Trachea (tissue), 1 donor: Measurements from ENCODE around the gene CDCA7.

DNA sequence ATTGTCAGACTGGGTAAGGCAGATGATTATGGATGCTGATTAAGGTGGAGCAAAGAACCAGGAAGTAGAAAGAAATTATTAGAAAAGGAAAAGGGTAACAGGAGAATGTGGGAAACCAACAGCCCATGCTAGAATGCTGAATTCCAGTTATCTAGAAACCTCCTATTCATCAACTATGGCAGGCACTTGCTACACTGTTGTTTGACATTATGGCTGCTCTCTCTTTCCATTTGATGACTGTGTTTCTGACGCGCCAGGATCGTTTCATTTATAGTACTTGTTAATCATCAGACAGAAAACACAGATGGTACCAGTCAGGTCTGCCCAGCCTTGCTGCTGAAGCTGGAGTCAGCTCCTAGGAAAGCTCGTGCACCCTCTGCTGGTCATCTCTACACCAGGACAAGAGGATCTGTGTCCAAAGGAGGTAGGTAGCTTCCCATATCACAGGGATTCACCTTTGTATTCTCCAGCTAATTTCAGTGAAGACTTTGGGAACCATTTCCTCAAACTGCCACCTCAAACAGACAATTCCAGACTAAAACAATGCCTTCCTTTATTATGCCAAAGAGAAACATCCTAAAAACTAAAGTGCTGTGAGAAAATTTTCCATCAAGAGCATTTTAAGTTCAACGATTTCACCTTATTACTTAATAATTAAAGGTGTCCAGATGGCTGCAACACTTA, 17.8 kb downstream of the METTL8 start:
- PRO-cap: bidirectional peak, plus-strand start at position 296 of the sequence, minus-strand start at position 239 of the sequence

GRCh38 chr2:171522799-171523277, 564 bp downstream of the CYBRD1 start:
- PRO-cap: unidirectional peak, plus-strand start at chr2:171523235

GRCh38 chr2:171554405-171554829, 32.1 kb downstream of the CYBRD1 start:
- PRO-cap: no peak

- PRO-cap: no peak
These were observed 13.8 kb downstream of the DYNC1I2 start for GRCh38 chr2:171700897-171701556.

GRCh38 chr2:172084185-172085189, 820 bp upstream of the DLX1 start:
- PRO-cap: no peak

DNA sequence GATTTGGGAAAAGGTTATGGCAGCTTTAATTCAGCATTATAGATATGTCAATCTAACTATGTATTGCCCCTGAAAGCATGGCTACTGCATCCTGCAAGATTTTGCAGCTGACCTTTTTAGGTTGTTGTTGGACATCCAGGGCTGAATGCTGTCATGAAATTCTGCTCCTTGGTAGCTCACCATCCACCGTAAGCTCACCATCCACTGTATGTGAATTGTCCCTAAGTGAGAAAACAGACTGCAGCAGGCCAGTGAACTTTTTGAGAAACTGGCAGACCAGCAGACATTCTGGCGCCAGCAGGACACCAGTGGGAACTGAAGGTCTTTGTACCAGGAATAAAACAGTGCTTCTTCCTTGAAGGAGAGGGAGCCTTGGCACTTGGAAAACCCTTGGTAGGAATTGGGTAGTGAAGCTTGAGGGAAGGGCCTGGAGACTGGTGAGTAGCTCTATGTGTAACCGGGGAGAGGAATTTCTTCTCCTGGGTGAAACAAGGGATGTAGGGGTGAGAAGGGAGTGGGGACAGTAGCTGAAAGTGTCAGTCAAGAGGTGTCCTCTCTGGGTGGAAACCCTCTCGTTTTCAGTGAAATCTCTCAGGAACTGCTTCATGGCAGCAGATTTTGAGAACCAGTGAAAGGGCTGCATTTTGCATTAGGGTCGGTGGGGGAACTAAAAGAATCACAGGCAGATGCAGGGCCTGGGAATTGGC, 131.3 kb upstream of the DLX2 start:
- PRO-cap: no peak

GRCh38 chr2:172490754-172491542, 63.6 kb downstream of the ITGA6 start:
- PRO-cap: no peak

DNA sequence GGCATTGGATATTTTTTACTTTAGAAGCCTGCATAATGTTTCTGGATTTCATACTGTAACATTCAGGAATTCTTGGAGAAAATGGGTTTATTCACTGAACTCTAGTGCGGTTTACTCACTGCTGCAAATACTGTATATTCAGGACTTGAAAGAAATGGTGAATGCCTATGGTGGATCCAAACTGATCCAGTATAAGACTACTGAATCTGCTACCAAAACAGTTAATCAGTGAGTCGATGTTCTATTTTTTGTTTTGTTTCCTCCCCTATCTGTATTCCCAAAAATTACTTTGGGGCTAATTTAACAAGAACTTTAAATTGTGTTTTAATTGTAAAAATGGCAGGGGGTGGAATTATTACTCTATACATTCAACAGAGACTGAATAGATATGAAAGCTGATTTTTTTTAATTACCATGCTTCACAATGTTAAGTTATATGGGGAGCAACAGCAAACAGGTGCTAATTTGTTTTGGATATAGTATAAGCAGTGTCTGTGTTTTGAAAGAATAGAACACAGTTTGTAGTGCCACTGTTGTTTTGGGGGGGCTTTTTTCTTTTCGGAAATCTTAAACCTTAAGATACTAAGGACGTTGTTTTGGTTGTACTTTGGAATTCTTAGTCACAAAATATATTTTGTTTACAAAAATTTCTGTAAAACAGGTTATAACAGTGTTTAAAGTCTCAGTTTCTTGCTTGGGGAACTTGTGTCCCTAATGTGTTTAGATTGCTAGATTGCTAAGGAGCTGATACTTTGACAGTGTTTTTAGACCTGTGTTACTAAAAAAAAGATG, 50.5 kb upstream of the PDK1 start:
- PRO-cap: no peak

GRCh38 chr2:172859563-172860480, 124.2 kb downstream of the RAPGEF4 start:
- PRO-cap: no peak

GRCh38 chr2:172927490-172928531, 147.8 kb upstream of the MAP3K20 start:
- PRO-cap: bidirectional peak, plus-strand start at chr2:172928154, minus-strand start at chr2:172928096

- PRO-cap: no peak
These were observed 73.7 kb upstream of the MAP3K20 start for GRCh38 chr2:173001850-173002515.

DNA sequence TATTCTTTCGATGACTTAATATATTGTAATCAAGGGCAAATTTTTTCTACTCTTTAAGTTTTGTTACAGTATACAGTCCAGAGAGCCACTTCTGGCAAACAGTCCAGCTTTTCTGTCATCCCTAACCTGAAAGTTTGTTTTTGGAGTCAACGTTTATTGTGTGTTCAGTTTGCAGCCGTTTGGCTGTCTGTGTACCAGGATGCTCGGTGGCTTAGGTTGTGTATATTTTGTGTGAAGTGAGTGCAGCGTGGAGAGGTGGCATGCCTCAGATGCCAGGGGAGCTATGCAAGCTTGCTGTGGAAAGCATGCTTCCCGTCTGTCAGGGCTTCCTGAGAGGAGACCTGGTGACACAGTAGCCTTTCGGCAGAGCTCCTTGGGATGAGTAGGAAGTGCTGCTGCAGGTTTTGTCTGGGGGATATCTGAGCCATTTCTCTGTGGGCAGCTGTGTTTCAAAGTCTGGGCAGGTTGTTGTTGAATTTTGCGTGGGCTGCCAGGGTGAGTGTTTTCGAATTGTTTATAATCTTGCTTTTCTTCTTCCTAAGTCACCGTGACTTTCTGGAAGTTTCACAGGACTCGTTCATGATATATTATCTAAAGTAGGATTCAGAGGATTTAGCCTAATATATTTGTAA, 14.8 kb downstream of the MAP3K20 start:
- PRO-cap: unidirectional peak, plus-strand start at position 366 of the sequence

DNA sequence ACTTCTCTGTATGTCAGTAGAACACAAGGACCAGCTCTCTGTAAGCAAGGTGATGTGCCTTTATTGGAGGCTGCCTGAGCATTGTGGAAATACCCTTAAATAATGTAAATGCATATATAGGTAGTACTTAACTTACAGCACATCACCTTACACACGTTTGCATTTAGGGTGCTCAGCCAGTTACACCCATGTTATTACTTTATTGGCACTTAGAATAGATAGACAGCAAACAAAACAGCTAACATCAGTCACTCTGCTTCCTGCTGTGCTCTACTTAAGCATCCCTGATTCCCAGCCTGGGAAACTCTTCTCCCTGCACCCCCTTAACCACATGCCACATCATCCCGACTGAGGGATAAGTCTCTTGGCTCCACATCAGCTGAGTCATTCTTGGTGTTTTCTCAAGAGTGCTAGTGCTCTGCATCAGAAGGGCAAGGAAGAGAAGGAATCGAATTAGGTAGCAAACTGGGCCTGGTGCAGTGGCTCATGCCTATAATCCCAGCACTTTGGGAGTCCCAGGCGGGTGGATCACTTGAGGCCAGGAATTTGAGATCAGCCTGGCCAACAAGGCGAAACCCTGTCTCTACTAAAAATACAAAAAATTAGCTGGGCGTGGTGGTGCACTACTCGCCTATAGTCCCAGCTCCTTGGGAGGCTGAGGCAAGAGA, 108.6 kb downstream of the MAP3K20 start:
- PRO-cap: no peak

DNA sequence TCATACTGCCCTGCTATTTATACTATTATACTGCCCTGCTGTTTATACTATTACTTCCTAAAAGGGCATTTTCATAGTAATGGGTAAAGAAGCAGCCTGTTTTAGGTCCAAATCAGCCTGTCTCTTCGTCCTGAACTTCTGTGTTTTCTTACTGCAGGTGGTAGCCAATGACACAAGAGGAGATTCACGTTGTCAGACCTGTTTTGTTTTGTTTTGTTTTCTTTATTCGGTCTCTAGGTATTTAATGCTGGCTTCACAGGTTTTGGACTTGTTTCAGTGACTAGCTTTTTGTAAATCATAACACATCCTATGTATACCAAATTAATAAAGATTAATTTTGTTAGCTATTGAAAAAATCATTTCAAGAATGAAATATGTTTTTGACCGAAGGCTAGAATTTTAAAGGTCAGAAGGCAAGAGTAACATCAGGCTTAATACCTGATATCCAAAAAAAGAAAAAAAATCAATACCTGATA, 116.5 kb downstream of the MAP3K20 start:
- PRO-cap: unidirectional peak, minus-strand start at position 136 of the sequence

- PRO-cap: no peak
These were observed at the start of gene CDCA7 for GRCh38 chr2:173354209-173355285. Gene CDCA7 (plus strand): TSS chr2:173354872.

DNA sequence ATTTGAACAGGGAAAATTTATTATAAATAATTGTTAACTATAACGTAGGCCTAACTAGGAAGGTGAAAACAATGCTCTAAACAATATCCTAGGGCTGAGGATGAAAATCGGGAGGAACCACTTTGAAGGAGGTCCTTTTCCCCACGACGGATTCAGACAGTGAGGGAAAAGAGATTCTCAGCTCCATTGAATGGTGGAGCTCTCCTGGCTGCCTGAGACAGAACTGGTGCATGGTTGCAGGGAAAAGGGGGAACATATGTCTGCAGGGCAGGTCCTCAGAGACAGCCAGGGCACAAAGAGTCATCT, 94.1 kb downstream of the CDCA7 start:
- PRO-cap: no peak

DNA sequence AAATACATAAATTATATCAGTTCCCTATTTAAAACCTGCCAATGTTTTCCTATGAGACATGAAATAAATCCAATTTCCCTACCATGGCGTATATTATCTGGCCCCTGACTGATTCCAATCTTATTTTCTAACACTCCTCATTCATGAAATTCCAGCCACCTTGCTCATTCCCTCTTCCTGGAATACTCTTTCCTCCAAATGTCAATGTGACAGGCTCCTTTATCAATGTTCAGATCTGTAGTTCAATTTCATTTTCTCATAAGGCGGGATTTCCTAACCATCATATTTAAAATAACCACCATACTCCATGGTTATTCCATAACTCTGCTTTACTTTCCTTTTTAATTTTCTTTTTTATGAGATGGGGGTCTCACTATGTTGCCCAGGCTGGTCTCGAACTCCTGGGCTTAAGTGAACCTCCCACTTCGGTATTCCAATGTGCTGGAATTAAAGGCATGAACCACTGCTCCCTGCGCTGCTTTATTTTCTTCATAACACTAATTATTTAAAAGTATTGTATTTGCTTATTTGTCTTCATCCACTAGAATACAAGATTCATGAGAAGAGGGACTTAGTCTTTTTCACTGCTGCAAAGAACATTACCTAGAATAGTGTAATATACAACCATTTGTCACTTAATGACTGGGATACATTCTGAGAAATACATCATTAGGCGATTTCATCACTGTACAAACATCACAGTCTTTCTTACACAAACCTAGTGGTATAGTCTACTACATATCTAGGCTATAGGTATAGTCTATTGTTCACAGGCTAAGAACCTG, 21.8 kb downstream of the SP3 start:
- PRO-cap: no peak

GRCh38 chr2:173961973-173962493, 3.1 kb downstream of the SP3 start:
- PRO-cap: no peak

DNA sequence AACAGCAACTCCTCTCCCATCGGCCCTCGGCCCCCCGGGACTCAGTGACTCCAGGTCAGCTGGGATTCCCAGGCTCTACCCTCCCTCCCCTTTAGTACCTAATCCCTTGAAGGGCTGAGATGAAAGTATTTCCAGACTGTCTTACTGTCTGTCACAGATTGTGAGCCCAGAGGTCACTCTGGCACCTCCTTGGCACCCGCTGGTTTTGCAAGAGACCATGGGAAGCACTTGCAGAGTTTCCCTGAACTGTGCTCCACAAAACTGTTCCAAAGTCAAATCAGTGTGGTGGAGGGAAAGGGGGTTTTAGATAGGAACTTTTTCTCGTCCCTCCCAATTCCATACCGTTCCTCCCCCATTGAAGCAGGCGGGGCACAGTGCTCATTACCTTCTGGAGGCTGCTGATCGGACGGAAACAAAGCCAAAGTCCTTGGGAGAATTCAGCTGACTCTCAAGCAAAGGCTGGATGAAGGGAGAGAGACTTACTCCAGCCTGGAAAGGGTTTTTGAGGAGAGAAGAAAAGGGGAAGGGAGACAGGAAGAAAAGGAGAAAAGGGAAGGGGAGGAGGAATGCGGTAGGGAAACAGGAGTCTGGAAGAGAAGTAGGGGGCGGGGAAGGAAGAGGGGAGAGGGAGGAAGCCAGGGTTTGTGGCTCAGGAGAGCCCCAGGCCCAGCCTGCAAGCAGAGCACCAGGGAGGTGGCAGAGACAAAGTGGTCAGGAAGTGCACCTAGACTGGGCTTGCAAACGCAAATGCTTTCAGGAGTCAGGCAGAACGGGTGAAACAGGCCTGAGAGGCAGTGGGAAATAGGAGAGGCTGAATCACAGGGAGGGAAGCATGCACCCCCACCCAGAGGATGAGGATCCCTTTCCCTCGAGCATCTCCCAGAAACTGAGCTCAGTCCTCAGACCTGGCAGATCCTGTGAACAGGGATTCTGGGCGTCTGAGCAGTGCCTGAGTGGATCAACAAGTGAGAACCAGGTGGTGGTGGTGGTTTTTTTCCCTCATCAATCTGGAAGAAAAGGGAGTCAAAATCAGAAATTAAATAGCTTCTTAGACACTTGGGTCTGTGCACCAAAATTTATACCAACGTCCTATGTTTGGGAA, 88.5 kb upstream of the SP3 start:
- PRO-cap: no peak

DNA sequence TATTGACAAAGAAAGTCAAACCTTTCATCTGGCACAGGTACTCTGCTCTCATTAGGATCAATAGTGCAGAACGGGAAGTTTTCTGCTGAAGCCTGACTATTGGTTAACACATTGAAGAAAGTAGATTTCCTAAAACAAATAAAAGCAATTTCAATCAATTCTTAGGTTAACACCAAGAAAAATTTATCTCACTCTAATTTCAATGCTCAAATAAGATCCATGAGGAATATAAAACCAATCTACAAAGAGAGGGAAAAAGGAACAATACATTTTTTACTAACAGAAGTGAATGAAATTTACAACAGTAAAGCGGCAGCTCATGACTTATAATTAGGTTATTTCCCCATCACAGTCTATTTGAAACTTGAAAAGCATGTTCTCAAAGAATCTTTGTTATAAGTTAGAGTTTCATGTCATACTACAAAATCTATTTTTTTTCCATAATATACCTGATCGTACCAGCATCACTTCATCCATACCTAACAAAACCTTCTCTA, 19.0 kb downstream of the OLA1 start:
- PRO-cap: no peak